Endothelial cell (in vitro differentiated cells): ENCODE data around the gene SPTBN1.

DNA sequence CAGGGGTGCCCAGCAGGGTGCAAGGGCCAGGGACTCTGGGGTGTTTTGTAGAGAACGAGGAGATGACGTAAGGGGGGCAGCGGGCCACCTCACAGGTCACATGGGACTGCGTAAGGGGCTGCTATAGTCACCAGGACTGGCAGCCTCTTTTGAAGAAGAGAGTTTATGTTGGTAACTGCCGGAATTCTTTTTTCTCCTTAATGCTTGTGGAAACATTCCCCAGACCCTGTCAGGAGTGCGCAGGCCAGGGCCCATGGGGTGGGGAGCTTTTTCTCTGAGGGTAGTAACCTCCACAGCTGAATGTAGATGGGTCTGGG lies 86.7 kb downstream of the TTC7A start:
- PRO-cap = no peak

DNA sequence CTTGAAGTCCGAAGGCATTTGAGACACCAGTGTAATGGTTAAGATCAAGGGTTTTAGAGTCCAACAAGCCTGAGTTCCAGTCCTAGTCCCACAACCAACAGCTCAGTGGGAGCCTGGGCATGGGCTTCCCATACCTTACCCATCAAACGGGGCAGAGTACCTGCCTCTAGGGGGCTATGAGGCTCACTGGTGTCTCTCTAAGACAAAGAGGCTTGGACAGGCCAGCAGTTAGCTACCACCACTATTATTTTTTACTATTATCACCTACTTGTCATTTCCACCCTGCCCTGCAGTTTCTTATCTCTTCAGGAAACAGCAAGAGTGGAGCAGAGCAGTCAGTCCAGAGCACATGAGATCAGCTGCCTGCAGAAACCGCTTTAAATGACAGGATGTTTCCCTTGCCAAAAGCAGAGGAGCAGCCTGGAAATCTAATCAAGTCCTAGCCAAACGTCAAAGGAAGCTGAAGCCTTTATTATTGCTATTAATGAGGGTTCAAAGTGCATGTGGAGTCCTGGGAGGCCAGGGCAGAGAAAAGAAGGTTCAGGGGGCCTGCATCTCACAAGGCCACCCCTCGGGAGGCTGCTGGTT lies 66.6 kb downstream of the STPG4 start:
- PRO-cap = bidirectional peak, plus-strand start at position 443 of the sequence, minus-strand start at position 189 of the sequence

GRCh38 chr2:47219069-47219525 lies 42.8 kb upstream of the CALM2 start:
- PRO-cap = no peak

DNA sequence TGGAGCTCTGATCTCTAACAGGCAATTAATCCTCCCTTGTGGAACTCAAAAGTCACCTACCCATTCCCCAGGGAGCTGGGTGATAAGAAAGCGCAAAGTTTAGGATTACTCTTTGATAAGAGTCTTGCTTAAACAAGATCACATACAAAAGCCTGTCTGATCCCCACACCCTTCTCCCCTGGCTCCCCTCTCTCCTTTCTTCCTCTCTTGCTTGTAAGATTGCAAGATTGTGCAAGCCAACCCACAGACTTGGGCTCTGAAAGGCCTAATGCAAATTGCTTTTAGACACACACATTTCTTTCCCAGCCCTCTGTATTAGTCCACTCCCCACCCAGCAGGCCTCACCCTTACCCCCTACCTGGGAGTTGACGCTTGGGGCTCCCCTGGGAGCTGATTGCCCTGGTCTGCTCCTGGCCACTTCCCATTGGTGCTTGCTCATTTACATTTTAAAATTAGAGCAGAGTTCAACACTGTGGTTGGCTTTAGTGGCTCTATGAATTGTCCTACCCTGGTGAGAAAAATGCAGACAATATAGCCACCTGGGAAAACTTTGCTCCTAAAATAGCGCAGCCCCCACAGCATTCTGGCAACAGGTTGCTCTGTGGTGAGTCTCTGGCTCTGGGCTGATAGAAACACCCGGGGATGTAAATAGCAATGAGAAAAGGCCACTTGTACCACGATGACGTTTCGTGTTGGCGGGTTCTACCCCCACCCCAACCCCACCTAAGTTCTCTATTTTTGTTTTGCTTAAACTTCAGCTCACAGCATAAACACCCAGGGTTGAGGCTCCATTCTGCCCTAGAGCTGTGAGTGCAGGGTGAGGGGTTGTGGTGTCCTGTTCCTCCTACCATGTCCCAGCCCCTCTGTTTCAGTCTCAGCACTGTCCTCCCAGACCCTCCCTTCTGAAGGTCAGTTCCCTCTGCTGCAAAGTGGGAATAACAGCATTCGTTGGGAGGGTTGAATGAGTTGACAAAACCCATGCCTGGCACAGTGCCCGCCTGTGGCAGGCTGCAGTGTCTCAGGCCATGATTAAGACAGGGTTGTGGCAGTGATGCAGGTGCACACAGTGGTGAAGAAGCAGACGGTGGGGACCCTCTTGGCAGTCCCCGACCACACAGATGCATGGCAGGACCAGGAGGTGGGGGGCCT lies 58.7 kb upstream of the EPCAM start:
- PRO-cap = no peak

GRCh38 chr2:47345882-47346197 lies 23.3 kb upstream of the EPCAM start:
- PRO-cap = unidirectional peak, minus-strand start at chr2:47346093

GRCh38 chr2:47357416-47357909 lies 11.6 kb upstream of the EPCAM start:
- PRO-cap = no peak

GRCh38 chr2:47403769-47404208 lies 833 bp downstream of the MSH2 start:
- PRO-cap = unidirectional peak, minus-strand start at chr2:47403883

- PRO-cap = bidirectional peak, plus-strand start at chr2:47783955, minus-strand start at chr2:47783348
Measured at GRCh38 chr2:47783548-47784295, 777 bp downstream of the MSH6 start.

GRCh38 chr2:48478881-48479682 lies 38.5 kb downstream of the PPP1R21 start:
- PRO-cap = no peak

GRCh38 chr2:50347400-50348043 lies 684.4 kb downstream of the NRXN1 start:
- PRO-cap = no peak

GRCh38 chr2:53829132-53829787 lies 30.5 kb downstream of the GPR75 start:
- PRO-cap = no peak

GRCh38 chr2:53901264-53901653 lies 41.5 kb upstream of the GPR75 start:
- PRO-cap = no peak

GRCh38 chr2:54409539-54410263 lies 46.4 kb upstream of the SPTBN1 start:
- PRO-cap = unidirectional peak, plus-strand start at chr2:54410078

DNA sequence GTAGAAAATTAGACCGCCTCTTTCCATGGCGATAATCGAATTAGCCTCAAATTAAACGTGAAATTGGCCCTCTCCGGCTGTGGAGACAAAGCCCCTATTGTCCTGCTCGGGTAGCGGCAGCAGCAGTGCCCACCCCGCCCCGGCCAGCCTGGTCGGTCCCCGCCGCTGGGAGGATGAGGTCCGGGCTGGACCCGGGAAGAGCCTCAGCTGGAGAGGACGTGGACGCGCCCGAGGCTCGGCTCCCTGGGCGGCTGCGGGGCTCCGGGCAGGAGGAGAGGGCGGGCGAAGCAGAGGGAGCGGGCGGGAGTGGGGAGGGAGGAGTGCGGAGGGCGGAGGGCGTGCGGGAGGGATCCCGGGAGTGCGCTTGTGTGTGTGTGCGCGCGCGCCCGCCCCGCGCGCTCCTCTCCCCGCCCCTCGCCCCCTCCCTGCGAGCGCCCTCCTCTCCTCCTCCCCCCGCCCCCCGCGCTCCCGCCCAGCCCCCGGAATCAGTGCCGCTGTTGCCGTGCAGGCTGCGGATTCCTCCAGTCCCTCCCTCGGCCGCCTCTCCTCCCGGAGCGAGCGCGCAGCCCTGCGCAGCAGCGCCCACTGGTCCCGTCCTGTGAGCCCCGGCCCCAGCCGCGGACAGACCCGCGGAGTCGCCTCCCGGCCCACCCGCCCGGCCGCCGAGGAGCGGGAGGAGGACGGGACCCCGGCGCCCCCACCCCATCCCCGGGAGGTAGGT lies at the start of gene SPTBN1:
Gene SPTBN1, plus strand, starts transcription at position 524 of the 721 bp plus-strand sequence.
- PRO-cap = bidirectional peak, plus-strand start at position 524 of the sequence, minus-strand start at position 255 of the sequence; bidirectional peak, plus-strand start outside the sequence, minus-strand start at position 623 of the sequence

DNA sequence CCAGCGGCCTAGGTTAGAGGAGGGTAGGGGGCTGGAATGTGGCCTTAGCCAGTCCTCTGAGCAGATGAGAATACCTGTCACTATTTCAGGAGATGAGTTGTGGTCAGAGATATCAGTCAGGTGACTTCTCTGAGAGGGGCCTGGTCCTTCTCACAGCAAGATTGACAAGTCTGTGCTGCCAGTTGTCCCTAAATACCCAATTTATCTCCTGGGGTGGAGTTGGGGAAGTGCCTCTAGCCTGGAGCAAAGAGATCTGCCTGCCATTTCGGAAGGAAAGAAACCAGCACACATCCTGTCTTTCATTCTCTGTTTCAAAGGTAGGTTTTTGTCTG lies 13.5 kb downstream of the SPTBN1 start:
- PRO-cap = no peak

DNA sequence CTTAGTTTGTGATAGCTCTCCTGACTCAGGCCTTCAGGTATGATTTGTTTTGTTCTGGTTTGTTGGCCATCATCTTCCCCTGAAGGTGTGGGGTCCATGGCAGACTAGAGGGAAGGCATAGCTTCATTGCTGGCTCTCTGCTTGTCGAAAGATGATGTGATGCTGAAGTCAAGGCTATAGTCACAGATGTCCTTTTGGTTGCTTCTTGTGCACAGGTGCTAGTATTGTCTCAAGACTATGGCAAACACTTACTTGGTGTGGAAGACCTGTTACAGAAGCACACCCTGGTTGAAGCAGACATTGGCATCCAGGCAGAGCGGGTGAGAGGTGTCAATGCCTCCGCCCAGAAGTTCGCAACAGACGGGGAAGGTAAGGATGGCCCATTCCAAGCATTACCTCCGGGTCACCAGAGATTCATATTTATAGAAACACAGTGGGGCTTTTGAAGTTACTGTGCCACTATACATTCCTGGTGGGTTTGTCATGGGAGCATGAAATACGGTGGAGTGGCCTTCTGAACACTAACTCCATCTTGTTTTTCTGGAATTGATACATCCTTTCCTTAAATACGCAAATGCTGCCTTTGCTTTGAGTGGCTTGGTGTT lies 95.5 kb upstream of the EML6 start:
- PRO-cap = no peak

DNA sequence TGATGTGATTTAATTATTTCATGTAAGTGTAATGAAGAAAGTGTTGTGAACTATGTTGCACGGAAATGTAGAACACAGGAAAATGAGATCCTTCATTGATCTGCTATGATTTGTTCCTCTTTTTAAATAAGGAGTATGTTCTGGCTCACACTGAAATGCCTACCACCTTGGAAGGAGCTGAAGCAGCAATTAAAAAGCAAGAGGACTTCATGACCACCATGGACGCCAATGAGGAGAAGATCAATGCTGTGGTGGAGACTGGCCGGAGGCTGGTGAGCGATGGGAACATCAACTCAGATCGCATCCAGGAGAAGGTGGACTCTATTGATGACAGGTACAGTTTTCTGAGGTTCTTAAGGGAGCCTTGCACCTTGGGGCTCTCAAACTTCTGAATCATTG lies 91.0 kb upstream of the EML6 start:
- PRO-cap = no peak

GRCh38 chr2:54645155-54645542 lies 78.3 kb upstream of the EML6 start:
- PRO-cap = no peak

DNA sequence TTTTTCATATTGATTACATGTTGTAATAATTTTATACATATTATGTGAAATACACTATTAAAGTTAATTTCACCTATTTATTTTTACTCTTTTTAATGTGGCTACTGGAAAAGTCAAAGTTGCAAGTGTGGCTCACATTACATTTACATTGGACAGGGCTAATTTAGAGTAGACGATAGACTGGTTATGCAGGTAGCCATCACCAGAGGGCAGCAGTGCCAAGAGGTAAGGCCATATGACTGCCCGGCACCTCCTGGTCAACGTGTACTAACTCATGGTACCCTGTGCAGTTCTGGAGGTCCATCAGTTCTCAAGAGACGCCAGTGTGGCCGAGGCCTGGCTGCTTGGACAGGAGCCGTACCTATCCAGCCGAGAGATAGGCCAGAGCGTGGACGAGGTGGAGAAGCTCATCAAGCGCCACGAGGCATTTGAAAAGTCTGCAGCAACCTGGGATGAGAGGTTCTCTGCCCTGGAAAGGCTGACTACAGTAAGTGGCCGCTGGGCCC lies 65.8 kb upstream of the EML6 start:
- PRO-cap = no peak

DNA sequence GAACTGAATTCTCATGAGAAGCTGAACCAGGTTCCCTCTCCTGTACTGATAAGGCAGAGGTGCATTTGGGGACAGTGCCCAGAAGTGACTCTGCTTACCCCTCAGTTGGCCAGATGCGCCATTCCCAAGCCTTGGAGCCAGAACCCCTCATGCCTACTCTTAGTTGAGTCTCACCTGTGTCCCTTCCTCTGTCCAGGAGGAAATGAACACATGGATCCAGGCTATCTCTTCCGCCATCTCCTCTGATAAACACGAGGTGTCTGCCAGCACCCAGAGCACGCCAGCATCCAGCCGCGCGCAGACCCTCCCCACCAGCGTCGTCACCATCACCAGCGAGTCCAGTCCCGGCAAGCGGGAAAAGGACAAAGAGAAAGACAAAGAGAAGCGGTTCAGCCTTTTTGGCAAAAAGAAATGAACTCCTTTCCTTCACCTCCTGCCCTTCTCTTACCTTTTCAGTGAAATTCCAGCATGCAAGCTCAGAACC lies 55.3 kb upstream of the EML6 start:
- PRO-cap = no peak